Mesangial cell (primary cell): ENCODE results near the genes SIGLEC15, ELOA2 and IER3IP1.

- RAMPAGE, long total RNA, result no peak
Observed at GRCh38 chr18:36672195-36672865, 156.5 kb downstream of the TPGS2 start.

GRCh38 chr18:37254466-37254838, 311.1 kb downstream of the CELF4 start:
- RAMPAGE, long total RNA, result no peak

- RAMPAGE, long total RNA, result no peak
Observed at GRCh38 chr18:37487221-37487835, 78.3 kb downstream of the CELF4 start.

GRCh38 chr18:37565003-37565379, 607 bp downstream of the CELF4 start:
- RAMPAGE, long total RNA, result no peak

DNA sequence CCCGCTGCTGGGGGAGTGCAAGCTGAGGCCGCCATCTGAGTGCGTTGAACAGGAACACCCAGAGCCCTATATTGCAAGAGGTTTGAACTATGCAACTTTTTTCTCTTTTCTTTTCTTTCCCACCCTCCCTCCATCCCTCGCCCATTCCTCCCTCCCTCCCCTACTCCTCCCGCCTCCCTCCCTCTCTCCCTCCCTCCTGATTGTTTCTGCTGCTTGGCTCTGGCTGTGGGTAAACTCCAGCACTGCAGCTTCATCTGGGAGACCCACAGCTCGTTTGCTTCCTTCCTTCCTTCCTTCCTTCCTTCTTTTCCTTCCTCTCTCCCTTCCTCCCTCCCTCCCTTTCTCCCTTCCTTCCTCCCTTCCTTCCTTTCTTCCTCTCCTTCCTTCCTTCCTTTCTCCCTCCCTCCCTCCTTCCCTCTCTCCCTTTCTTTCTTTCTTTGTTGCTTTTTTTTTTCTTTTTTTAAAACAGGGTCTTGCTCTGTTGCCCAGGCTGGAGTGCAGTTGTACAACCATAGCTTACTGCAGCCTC, 30.5 kb downstream of the SETBP1 start:
- RAMPAGE, long total RNA, result no peak

DNA sequence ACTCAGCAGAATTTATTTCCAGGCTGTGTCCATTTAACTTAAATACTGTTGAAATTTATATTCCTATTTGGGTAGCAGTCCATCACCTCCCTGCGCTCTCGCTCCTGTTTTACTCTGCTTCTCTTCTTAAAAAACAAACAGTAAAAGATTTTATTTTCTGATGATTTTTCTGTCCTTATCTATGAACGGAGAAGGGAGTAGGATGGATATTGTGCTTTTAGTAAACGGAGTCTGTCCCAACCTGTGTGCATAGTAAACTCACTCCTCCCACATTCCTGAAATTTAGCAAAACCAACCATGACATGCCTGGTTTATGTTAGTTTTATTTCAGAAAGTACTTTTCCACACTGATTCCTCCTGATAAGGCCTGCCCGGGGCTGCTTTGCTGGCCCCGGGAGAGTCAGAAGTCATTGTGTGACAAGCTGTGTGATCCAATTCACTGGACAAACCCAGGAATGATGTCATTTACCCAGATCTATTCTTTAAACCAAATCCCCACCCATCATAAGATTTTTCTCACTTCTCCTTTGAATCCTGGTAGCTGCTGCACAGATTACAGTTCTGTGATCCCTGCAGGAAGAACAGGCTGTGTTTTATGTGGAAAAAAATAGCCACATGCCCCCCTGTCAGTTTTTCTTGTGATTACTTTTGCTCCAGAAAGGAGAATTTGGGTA, 109.0 kb downstream of the SETBP1 start:
- RAMPAGE, long total RNA, result no peak

DNA sequence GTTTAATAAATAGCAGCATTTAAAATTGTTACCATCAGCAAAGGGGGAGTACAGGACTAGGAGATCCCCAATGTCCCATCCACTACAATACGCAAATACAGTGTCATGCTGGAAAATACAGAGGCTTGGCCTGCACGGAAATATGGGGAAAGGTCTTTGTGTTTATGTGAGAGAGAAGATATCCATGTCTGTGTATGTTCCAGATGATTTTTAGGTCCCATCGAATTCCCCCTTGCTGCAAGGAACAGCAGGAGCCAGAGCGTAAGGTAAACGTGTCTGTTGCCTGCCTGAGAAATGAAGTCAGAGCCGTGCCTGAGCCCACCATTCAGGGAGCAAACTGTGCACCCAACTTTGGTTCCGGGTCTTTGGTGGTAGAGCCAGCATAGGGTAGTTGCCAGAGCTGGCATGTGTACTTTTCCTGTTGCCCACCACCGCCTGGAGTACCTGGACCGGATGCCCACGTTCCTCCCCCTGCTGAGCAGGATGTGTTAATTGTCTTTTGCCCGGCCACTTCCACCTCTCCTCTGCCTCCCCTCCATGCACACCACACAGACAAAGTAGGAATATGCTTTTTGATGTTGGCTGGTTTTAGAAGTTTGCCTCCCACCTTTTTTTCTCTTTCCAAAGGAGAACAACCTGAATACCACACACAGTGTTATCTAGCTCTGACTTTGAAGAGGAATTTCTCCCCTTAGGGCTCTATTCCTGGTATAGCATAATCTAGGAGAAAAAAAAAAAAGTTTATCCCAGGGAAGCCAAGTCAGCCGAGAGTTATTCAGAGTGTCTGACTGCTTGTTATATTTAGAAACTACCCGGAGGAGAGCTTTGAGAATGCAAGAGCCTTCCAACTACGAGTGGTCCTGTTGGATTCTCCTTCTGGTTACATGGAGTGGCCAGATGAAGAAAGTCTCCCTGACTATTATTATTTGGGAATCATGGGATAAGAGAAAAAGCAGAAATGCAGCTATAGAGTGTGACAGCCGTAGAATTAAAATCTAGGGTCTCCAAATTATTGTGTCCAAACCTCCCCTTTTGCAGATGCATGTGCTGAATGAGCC, 111.8 kb downstream of the SETBP1 start:
- RAMPAGE, long total RNA, result no peak

DNA sequence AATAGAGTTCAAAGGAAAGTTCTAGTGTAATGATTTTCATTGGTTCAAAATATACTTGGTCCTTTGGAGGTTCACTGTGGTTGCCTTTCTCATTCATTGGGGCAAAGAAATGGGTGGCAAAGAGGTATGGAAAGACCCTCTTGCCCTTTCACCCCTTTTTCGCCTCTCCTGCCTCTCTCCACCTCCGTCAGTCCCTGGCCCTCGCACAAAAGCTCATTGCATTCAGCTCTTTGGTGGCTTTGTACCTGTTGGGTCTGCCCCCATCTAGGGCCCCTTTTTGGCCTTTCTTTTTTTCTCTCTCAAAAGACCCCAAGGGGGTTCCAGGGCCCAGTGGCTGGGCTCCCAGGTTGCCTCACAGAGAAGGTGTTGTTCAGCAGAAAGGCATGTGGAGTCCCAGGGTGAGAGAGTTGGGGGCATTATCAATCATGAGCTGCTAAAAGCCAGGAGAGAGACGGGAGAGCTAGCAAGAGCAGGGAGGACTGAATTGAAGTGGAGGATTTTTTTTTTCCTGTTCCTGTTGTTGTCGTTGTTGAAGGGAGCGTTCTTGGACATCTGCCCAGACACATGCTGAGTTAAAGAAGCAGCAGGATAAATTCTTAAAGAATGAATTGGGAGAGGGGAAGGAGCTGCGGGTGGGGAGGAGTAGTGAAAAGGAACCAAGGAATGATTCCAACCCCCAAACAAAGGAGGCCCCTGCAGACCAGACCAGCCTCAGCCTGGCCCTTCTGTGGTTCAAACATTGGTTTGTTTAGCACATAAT, 145.6 kb downstream of the SETBP1 start:
- RAMPAGE, long total RNA, result no peak

GRCh38 chr18:45063380-45064219, 382.9 kb downstream of the SETBP1 start:
- RAMPAGE, long total RNA, result no peak

DNA sequence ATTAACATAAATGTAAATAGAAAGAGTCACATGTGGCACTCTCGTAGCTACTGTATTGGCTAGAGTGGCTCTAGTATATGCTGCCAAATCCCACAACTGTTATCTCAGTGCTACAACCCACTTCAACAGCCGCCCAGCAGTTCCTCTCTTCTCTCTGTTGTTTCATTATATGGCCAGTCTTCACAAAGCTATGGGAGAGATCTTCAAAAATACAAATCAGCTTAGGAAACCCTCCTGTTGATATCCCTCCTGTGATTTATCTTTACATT, 425.8 kb downstream of the SETBP1 start:
- RAMPAGE, long total RNA, result no peak

- RAMPAGE, long total RNA, result no peak
Observed at GRCh38 chr18:45771285-45771828, 47.4 kb downstream of the SLC14A1 start.

DNA sequence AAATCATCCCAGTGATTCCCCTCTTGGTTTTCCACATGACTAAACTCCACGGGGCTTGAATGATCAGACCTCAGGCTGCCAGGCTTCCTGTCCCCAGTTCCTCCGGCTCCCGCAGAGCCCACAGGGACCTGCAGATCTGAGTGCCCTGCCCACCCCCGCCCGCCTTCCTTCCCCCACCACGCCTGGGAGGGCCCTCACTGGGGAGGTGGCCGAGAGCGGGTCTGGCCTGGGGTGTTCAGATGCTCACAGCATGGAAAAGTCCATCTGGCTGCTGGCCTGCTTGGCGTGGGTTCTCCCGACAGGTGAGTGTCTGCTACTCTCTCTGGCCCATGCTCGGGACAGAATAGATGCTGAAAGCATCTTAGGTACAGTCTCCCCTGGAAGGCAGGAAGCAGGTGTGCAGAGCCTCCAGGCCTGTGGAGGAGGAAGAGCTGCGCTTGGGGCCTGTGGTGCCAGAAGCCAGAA, at the start of gene SIGLEC15:
Gene SIGLEC15, plus strand, starts transcription at position 197 of the 465 bp plus-strand sequence.
- RAMPAGE, long total RNA, result no peak

DNA sequence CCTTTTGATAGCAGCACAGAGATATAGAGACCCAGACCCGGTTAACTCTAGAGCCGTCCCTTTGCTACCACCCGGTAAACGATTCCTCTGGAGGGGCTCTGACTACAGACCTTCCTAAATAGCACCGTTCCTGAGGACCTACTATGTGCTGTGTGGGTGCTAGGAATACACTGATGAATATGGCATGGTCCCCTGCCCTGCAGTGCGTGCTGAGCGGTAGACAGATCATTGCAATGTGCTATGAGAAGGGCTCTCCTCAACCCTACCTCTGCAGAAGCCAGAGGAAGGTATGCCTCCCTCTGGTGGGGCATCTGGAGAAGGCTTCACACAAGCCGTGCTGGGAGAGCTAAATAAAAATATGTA, 13.8 kb downstream of the SIGLEC15 start:
- RAMPAGE, long total RNA, result no peak

GRCh38 chr18:46051758-46052688, 20.0 kb downstream of the PSTPIP2 start:
- RAMPAGE, long total RNA, result no peak

DNA sequence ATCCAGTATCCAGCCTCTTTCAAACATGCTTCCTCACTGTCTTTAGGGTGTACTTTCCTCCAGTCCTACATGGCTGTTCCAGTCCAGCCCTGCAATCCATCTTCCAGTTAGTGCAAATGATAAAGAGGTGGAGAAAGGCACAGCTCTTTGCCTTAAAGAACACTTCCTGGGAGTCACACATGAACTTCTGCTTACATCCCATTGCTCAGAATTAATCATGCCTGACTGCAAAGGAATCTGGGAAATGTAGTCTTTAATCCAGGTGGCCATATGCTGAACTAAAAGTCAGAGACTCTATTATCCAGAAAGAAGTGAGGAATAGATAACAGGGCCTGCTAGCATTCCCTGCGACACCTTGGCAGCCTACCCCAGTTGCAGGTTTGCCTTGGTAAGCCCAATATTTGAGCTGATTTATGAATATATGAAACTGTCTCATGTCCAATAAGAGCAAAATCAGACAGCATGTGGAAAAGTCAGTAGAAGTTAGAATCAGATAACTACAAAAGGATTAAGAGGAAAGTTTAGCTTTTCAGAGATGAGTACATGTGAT, 9.2 kb upstream of the RNF165 start:
- RAMPAGE, long total RNA, result no peak

GRCh38 chr18:46412224-46412814, 78.5 kb downstream of the RNF165 start:
- RAMPAGE, long total RNA, result no peak

DNA sequence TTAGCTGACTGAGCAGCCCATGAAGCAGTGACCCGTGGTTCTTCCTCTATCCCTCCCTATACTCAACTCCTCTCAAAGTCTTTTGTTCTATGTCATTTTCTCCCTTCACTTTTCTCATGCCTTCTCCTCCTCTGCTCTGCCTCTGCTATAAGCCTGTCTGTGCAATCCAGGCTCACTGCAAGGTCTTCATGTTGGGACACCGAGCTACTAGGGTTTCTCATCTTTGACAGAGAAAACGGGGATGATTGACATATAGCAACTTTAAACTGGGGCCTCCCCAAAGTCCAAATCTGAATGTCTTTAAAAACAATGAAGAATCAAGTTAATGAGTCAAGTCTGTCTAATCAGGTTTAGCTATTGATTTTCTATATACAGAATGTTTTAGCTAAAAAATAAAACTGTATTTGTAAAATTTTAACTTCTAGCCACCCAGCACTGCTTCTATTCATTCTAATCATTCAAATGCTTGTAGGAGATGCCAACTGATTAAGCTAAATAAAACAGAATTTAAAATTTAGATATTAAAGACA, 57.8 kb upstream of the ST8SIA5 start:
- RAMPAGE, long total RNA, result no peak

GRCh38 chr18:47035352-47035839, at the start of gene ELOA2:
TSS of gene ELOA2 (minus strand) at chr18:47035621.
- RAMPAGE, long total RNA, result no peak

GRCh38 chr18:47175491-47176610, at the start of gene IER3IP1:
TSS of gene IER3IP1 (minus strand) at chr18:47176364.
- RAMPAGE, long total RNA, result start-site peak on the minus strand at chr18:47176307-47176367, 1,246 reads

- RAMPAGE, long total RNA, result no peak
Observed at GRCh38 chr18:47825442-47825858, 105.0 kb downstream of the SMAD2 start.